Metanephros (tissue), 2 donors: Measurements from ENCODE around the genes RNF165, KATNAL2, SMAD2 and CTIF.

DNA sequence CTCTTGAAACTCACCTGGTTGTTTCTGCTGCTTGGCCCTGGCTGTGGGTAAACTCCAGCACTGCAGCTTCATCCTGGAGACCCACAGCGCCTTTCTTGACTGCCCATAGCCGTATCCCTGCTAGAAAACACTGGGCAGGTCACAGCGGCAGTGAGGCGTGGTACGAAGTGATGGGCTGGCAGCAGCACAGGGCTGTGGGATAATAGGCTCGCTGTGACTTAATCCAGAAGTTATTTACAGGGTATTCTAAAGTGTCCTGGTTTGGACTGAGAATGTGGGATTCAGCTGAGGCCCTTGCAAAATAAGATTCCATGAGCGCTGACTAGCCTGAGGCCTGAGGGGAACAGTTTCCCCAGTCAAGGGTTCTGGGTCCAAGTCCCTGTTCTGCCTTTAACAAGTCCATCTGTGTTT is 34.5 kb downstream of the SETBP1 start:
- RAMPAGE, long total RNA = no peak

DNA sequence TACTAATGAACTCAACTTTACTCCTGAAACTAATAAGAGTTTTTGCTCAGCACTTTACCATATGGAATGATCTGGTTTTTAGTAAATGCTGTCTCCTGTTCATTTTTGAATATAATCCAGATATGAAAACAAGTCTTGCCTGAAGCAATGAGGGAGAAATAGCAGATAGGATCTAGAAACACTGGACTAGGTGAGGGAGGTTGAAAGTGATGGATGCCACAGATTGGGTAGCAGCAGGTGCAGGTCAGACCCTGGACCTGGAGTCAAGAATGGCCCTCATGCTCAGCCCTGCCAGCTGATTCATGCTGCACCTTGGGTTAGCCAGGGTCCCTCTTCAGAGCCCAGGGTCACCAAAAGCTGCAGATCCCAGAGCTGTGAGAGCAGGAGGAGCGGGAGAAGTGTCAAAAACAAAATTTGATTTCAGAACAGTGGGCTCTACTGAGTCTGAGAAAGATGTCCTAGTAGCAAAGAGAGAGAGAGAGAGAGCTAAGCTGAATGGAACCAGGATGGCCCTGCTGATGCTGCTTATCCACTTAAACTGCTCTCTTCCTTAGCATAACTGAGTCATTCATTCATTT is 37.4 kb downstream of the SETBP1 start:
- RAMPAGE, long total RNA = no peak

GRCh38 chr18:44925030-44925668 is 244.5 kb downstream of the SETBP1 start:
- RAMPAGE, long total RNA = no peak

GRCh38 chr18:45106103-45106593 is 425.5 kb downstream of the SETBP1 start:
- RAMPAGE, long total RNA = no peak

DNA sequence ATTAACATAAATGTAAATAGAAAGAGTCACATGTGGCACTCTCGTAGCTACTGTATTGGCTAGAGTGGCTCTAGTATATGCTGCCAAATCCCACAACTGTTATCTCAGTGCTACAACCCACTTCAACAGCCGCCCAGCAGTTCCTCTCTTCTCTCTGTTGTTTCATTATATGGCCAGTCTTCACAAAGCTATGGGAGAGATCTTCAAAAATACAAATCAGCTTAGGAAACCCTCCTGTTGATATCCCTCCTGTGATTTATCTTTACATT is 425.8 kb downstream of the SETBP1 start:
- RAMPAGE, long total RNA = no peak

GRCh38 chr18:45771285-45771828 is 47.4 kb downstream of the SLC14A1 start:
- RAMPAGE, long total RNA = no peak

DNA sequence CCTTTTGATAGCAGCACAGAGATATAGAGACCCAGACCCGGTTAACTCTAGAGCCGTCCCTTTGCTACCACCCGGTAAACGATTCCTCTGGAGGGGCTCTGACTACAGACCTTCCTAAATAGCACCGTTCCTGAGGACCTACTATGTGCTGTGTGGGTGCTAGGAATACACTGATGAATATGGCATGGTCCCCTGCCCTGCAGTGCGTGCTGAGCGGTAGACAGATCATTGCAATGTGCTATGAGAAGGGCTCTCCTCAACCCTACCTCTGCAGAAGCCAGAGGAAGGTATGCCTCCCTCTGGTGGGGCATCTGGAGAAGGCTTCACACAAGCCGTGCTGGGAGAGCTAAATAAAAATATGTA is 13.8 kb downstream of the SIGLEC15 start:
- RAMPAGE, long total RNA = no peak

DNA sequence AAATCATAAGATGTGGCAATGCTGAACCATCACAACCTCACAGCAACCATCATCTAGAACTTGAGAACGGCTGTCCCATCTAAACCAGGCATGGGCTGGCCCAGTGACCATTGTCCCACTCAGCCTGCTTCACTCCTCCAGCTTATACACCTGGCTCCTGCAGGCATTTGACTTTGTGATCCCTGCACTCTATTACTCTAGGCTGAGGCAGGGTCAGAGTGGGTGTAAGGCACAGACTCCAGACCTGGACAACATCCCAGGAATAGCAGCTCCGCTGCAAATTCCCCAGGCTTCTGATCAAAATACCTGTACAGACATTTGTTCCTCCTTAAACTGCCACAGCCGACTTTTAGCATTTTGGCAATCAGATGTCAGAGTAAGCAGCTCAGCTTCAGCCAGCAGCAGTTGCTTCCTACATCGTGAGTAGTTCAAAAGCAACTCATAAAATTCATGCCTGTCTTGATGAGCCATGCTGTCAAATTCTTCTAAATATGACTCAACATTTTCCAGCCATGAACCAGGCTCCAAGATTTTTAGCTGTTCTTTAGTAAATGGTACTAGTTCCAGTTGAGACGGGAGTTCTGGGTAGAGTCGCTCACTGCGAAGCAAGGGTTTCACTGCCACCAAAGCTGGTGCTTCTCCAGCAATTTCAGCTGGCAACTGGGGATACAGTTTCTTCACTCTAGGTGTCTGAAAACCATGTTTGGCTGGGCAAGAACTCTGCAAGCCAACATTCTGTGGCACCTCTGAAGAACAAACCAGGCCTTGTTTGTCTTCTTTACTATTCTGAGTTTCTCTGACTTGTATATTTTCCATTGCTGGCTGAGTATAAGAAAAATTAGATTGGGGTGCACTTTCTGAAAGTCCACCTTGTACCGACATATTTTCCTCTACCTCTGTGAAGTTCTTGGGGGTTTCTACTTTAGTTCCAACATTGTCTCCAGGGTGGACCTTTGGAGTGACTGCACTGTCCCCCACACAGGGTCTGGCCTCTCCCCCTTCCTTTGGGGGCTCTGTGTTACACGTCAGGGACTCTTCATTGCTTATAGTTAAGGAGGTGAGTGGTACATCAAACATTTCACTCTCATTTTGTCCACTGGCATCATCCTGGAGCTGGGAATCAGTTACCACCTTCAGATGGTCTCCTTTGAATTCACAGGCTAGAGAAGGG is 12.7 kb downstream of the EPG5 start:
- RAMPAGE, long total RNA = no peak

GRCh38 chr18:46051758-46052688 is 20.0 kb downstream of the PSTPIP2 start:
- RAMPAGE, long total RNA = no peak

DNA sequence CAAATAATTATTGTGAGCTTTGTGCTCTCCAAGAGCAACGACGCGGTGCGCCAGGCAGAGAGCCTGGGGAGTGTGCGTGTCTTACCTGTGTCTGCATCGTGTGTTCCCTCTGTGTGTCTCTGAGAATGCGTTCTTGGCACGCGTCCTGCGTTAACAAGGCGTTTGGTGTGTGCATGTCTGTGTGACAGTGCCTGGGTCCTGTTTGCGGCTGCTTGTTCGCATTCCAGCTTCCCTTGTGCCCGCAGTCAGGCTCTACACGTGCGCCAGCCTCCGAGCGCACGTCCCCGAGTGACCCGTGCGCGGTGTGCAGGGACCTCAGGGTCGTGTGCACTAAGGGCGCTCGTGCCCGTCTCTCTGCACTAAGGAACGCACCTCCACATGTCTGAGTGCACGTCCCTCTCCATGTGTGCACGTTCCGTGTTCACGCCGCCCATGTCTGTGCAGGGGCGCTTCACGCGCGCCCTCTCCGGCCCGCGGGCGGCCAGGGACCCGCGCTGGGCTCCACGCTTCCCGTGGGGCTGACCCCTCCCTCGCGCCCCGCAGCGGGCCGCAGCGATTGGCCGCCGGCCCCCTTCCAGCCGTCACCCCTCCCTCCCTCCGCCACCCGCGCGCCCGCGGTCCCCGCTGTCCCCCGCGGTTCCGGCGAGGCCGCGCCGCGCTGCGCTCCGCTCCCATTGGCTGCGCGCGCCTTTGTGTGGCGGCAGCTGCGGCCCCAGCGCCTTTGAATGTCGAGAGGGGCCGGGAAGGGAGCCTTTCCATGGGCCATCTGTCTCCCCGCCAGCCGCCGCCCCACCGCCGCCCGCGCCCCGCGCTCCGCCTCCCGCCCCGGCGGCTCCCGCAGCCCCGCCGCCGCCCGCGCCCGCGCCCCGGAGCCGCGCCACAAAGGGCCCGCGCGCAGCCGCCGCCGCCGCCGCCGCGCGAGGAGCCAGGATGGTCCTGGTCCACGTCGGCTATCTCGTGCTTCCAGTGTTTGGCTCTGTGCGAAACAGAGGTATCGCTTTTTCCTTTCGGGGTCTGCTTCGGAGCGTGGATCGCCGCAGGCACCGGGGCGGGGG is at the start of gene RNF165:
Gene RNF165, plus strand, starts transcription at position 674 of the 1,055 bp plus-strand sequence.
- RAMPAGE, long total RNA = no peak

DNA sequence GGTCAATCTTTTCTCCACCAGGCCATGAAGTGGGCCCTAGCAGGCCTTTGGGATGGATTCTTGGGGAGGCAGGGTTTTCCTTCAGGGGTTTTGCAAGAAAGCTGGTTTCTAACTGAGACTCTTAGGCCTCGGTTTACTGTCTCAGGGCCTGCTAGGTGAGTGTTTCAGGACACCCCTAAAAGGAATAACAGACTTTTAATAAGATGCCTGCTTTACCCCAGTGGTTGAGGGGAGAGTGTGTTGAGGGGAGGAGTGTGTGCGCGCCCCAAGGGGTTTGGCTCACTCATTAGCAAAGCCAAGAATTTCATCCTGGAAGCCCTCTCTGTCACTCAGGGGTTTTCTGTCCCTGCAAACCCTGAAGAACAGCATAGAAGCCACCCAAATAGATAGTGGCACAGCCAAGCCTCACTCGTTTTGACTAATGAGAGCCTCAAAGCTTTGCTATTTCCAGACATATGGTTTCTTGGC is 28.4 kb downstream of the RNF165 start:
- RAMPAGE, long total RNA = no peak

DNA sequence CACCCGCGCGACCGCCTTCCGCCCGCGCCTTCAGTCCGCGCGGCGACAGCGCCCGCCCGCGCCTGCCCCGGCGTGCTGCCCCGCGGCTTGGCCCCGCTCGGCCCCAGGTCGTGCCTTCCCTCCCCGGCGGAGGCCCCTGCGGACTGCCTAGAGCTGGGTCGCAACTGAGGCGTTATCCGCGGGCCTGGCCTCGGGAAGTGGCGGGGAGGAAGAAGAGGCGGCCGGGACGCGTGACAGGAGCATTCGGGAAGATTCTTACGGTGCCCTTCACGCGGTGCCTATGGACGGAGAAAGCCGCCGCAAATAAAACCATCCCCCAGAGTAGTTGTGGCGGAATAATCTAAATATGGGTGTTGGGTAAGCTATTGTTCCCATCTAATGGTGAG is at the start of gene KATNAL2:
Gene KATNAL2, plus strand, starts transcription at position 33 of the 386 bp plus-strand sequence.
- RAMPAGE, long total RNA = no peak

DNA sequence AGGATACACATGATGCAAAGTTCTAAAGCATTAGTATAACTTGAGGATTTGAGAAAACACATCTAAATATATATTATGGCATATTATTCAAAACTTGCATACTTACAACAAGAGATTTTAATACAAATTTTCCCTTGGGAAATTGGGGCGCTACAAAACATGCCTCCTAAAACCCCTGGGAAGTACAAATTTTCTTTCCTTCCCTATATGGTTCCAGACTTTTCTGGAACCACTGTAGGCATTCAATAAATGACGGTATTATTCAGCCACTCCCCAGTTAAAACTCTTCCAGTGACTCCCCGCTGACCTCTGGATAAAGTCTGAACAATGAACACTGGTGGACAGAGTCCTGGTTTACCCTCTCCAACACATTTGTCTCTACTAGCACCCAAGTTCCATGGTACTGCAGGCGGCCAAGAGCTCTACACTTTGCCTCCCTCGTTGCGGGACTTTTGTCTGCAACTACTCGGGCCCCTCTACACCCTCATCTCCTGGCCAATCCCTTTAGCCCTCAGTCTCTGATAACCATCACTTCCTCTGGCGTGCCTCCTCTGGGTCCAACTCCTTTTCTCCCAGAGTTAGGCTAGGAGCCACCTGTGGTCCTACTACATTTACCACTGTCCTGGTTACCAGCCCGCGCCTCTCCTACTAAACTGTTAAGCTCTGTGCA is 998 bp downstream of the HDHD2 start:
- RAMPAGE, long total RNA = no peak

DNA sequence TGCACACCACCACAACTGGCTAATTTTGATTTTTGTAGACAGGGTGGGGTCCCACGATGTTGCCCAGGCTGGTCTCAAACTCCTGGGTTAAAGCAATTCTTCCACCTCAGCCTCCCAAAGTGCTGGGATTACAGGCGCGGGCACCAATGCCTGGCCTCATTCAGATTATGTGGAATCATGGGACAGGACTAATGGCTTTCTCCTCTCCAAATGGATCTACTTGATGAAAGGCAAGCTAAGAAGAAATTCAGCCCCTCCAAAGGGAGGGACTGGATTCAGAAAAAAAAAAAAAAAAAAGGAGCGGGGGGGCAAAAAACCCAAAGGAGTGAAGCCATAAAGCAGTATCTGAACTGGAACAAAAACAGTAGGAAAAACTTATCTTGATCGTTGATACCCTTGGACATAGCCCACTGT is 1.7 kb upstream of the HDHD2 start:
- RAMPAGE, long total RNA = no peak

DNA sequence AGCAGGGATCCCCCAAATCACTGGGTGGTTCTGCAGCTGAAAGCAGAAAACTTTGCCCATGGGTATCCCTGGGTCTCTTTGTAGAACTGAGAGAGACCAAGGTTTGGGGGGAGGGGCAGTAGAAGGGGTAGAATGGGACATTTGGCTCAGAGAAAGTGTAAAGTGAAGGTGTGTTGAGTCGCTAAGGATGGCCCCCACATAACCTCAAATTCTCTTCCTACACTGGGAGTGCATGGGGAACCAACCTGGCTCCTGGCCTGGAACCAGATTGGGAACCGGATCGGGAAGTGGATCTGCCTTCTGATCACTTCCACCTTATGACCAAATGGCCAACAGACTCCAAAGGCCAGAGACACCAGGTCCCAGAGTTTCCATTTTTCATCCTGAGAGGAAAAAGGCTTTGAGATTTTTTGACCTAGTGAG is 171.6 kb upstream of the SKOR2 start:
- RAMPAGE, long total RNA = no peak

DNA sequence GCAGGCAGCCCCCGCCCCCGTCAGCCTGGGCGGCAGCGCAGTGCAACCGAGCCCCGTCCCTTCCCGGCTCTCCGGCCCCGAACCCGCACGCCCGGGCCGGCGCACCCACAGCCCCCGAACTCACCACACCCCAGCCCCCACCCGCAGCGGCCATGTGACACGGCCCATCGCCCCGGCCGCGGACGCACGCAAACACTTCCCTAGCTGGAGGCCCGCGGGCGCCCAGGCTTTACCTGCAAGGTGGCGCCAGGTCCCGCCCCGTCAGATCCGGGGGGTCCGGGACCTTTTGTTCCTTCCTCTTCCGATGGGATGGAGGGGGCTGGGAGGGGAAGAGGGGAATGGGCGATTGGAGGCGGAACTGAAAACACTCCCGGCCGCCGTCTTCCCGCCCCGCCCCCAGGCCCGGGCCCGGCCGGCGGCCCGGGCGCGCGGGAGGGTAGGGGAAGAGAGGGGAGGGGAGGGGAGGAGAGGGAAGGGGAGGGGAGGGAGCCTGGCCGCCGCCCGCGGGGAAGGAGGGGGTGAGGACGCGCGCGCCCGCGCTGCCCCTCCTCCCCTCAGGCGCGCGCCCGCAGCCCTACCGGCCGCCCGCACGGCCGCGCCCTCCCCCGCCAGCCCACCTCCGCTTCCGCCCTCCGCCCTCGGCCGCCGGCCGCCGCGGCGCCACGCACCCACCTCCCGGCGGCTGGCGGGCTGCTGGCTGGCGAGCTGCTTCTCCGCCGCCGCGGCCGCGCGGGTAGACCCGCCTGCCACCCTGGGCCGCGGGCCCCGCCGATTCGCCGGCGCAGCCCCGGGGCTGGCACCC is at the start of gene SMAD2:
Gene SMAD2, minus strand, starts transcription at position 532 of the 802 bp plus-strand sequence.
- RAMPAGE, long total RNA = no peak

DNA sequence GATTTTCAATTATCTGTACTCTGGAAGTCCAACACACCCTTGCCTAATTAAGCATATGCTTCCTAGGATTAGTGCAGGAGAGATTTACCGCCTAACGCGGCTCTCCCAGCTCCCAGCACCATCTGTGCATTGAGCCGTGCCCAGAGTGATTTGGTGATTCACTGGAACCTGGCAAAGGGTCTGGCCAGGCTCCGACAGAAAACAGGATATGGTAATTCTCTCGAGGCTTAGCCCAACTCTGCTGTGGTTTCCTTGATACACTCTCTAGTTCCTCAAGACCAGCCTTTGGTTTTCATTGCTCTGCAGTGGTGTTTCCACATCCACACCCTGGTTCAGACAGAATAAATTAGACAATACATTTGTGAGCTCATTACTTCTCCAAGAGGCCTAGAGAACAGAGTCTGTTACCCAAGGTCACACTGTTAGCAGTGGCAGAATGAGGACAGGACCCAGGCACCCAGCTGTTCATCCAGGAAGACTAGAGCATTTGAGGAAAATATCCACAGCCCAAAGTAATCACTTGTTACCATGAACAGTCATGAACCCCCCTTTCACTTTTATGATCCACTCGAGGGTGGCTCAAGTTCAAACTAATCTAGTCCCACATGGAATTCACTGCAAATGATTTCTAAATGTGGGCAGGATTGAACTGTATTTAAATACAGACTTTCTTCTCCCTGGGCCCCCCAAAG is 23.1 kb upstream of the SMAD2 start:
- RAMPAGE, long total RNA = no peak

GRCh38 chr18:48538369-48538813 is 440 bp upstream of the CTIF start:
- RAMPAGE, long total RNA = no peak

GRCh38 chr18:48538814-48539414 is at the start of gene CTIF:
Gene CTIF, plus strand, starts transcription at chr18:48539031.
- RAMPAGE, long total RNA = no peak

GRCh38 chr18:48724453-48724785 is 185.6 kb downstream of the CTIF start:
- RAMPAGE, long total RNA = no peak